Mesenchymal stem cell of the bone marrow (primary cell): ENCODE measurements around a stretch of chr9.

GRCh38 chr9:129322346-129322834 lies 144.3 kb upstream of the IER5L start:
- CAGE, long polyA plus RNA = no peak

DNA sequence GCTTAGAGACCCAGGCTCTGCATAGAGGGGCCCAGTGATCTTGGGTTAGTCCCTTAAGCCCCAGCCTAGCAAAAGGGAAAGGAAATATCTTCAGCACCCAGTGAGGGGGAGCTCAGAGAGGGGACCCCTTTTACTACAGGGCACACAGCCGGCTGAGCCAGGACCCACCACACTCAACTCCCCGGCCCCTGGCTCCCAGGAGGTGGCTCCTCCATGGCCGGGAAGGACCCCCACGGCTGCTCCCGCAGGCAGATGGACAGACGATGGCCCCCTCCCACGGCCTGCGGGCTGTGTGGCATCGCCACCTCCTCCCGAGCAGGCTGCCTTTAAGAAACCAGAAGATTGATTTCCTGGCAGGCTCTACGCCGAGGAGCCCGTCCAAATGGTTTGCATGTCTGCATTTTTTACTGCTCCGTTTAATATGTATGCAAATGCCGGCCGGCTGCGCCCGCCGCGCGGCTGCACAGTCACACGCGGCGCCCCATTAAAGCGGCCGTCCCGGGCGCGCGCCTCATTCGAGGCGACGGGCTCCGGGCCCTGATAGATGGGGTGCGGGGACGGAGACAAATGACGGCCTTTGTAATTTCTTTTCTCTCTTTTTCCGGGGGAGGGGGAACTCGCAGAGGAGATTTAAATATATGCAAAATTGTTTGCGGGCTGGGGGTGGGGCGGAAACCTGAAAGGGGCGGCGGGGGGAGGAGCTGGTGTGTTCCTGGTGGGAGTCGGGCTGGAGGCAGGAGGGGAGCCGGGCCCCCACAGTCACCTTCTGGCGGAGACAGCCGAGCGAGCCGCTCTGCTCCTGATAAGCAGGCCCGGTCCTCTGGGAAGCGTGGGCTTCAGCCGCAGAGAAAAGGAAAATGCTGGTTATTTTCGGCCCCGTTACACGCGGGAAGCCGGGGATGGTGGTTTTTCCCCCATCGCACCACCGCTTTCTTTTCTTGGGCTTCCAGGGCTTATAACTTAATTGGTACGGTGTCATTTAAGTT lies 158.6 kb upstream of the IER5L start:
- CAGE, long polyA plus RNA = no peak

DNA sequence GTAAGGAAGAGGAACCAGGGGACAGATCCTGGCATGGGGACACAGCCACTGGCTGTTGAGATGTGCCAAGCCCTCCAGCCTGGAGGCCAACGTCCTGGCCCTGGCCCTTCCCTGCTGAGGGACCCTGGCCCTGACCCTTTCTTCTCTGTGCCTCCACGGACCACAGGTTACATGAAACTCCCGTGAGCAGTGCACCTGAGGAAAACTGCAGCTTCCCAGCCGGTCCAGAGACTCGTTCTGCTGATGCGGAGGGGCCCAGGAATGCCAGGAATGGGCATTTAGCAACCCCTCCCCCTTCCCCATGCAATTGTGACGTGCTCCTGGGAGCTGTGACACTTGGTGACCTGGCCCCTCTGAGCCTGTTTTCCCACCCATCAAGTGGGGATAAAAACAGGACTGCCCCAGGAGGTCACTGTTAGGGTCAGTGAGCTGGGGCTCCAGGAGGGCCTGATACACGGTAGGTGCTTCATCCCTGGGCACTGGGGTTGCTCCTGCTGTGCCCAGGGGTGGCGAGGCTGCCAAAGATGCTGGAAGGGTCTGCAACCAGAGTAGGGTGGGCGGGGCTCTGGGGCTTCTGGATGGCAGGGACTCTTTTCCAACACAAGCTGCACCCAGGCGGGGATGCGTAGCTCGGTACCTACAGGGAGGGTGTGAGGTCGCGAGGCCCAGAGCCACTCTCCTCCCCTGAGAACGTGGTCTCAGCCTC lies 151.5 kb downstream of the C9orf50 start:
- CAGE, long polyA plus RNA = no peak

DNA sequence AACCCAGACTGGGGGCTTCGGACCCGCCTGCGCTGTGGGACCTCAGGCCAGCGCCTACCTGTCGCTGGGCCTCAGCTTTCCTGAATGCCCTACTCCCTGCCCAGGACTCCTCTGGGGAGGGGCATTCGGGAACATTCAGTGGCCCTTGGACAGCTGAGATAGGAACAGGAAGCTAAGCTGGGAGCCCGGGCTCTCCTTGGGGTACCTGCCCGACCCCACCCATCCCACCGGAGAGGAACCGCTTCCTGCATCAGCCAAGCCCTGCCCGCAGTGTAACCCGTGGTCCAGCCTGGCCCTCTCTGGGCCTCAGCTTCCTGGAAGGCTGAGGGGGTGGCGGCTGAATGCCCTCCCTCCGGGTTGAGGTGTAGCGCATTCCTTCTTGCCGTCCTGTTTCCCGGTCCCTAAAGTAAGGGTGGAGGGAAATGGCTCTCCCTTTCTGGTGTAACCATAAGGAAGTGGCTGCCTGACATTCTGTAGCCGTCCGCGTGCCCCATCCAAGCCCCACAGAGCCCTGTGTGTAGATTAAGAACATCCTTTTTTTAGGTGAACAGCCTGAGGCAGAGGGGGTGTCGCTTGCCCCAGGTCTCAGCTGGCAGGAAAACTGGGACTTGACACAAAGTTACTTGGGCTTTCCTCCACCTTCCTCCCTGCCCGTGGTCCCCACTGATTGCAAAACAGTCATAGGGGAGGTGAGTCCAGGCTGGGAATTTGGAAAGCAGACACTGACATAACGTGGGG lies 23.0 kb downstream of the C9orf50 start:
- CAGE, long polyA plus RNA = no peak

DNA sequence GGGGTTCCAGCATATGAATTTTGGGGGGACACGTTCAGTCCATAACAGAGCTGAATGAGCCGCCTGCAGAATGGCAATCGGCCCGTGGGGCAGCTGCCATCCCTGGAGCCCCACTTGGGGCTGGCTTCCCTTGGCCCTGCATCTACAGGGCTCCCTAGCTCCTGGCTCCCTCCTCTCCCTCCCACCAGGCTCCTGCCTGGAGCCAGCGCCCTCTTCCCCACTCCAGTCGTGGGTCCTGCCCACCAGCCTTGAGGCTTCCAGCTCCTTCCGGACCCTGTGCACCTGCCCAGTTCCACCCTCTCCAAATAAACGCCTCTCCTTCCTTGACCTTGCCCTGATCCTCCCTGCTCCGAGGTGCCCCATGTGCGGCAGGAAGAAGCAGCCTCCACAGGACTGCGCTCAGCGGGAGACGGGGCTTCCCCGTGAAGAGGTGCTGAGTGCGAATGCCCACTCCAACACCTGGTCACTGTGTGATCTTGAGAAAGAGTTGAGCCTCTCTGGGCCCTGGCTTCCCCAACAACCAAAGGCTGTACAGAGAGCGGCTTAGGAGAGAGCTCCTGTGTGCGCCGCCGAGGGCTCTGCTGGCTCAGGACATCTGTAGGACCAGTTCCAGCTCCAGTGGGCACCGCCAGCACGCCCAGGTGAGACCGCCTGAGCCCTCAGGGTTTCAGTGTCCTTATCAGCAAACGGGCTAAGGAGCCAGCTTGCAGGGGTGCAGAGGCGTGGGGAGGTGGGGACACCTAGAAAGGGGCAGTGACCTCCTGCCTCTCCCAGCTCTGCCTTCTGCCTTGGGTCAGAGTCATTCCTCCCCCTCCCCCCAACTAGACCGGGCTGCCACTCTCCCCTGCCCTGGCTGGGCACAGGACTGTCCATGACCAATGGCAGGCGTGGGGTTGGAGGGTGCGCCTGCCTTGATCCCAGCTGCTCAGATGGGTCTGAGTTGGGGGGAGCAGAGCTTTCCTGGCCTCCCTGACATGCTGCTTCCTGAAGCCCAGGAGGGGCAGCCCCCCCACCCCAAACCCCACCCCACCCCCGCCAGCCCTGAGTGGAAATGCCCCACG lies 12.0 kb downstream of the C9orf50 start:
- CAGE, long polyA plus RNA = no peak

- CAGE, long polyA plus RNA = no peak
Observed at GRCh38 chr9:129627535-129628624, 1.9 kb downstream of the NTMT1 start.

GRCh38 chr9:129635098-129635498 lies 6.9 kb downstream of the ASB6 start:
- CAGE, long polyA plus RNA = no peak

DNA sequence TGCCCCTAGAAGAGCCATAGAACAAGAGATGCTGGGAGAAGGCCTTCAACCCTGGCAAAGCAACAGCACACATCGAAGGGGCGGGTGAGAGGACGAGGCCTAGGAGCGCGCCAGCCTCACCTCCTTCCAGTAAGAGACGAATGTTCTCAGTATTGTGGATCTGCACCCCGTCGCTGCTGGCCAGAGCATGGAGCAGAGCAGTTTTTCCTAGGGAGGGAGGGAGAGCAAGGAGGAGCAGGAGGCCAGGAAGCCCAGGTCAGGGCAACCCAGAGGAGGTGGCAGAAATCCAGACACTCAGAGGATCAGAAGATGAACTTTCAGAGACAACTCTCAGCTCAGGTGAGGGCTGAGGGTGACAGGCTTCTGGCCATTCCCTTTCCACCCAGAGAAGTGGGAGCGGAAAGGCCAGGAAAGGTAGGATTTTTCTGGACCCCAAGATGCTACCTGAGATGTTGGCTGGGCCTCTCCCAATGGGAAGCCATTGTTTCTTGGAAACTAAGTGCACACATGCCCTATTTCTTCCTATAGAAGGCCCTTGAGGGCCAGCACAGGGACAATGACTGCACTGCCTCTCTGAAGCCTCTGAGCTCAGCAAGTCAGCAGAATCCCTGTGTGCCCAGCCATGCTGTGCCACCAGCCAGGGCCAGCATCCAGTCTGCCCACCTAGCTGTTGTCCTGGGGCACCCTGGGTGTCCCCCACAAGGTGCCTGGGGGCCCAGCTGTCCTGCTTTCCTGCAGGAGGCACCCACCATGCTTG lies 3.3 kb downstream of the ASB6 start:
- CAGE, long polyA plus RNA = no peak

DNA sequence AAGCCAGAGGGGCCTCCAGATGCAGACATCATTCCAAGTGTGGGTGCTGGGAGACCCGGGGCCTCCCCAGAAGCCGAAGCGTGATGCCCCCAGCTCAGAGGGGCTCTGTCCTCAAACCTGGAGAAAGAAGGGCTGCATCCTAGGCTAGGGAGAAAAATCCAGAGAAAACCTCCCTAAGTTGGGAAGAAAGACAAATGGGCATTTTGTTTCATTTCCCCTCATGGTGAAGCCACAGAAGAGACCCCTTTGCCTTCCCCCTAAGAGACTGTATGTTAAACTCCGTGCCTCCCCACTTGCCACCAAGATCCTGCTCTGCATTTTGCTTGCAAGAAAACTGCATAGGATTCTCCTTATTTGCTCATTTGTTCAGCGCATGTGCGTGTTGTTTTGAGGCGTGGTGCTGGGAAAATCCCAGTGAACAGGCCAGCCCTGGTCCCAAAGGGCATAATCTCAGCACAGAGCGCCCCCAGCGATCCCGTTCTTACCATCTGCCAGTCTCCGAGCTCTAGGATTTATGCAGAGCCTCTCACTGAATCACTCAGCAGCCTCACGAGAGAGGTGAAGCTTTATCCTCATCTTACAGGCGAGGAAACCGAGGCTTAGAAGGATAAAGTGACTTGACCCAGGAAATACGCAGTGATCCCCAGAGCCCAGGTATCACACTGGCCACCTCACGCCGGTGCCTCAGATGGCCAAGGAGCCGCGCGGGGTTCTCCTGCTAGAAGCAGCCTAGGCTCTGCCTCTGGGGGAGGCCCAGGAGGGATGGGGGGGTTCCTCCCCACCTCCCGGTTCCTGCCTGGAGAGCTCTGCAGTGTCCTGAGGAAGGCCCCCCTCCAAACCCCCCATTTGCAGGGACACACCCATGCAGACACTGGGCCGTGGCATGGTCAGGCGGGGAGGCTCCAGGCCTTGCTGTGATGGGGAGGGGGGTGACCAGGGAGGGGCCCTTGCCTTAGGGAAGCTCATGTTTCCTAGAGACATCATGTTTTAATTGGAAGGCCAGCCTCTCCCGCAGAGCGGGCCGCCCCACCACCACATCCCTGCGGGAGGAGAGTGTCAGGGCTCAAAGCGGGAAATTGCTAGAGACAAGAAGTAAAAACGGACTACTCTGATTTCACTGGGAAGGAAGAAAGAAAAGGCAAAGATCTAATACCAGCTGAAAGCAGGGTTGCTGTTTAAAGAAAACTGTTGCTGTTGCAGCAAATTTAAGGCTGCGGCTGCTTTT lies 11.7 kb downstream of the PRRX2 start:
- CAGE, long polyA plus RNA = no peak

GRCh38 chr9:129709458-129710065 lies 43.3 kb downstream of the PTGES start:
- CAGE, long polyA plus RNA = no peak

GRCh38 chr9:129763150-129763558 lies 10.3 kb upstream of the PTGES start:
- CAGE, long polyA plus RNA = no peak

DNA sequence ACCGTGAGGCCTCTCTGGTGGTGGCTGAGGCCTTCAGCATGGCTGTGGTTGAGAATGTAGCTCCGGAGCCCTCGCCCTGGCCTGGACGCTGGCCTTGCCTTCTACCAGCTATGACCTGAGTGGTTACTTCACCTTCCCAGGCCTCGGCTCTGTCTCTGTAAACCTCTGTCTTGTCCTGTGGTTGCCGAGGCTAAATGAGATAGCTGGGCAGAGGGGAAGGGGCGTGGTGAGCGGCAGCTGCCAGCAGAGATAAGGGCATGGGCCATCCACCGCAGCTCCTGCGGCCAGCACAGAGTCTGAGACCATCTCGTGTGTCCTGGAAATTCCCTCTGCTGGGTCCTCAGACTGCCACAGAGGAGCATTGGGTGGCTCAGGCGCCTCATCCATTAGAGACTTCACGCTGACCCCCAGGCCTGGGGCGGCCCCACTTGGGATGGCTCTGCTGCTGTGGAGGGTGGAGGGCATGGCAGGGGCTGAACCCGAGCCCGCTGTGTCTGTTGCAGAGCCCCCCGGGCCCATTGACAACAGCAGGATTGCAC lies 43.9 kb downstream of the USP20 start:
- CAGE, long polyA plus RNA = no peak

GRCh38 chr9:129883064-129883426 lies 47.8 kb downstream of the USP20 start:
- CAGE, long polyA plus RNA = no peak

- CAGE, long polyA plus RNA = no peak
Observed at GRCh38 chr9:129978392-129978681, 64.7 kb downstream of the FNBP1 start.

GRCh38 chr9:129995466-129995936 lies 47.5 kb downstream of the FNBP1 start:
- CAGE, long polyA plus RNA = no peak

GRCh38 chr9:130028373-130029731 lies 14.1 kb downstream of the FNBP1 start:
- CAGE, long polyA plus RNA = no peak

- CAGE, long polyA plus RNA = no peak
Observed at GRCh38 chr9:130041570-130042830, 989 bp downstream of the FNBP1 start.

DNA sequence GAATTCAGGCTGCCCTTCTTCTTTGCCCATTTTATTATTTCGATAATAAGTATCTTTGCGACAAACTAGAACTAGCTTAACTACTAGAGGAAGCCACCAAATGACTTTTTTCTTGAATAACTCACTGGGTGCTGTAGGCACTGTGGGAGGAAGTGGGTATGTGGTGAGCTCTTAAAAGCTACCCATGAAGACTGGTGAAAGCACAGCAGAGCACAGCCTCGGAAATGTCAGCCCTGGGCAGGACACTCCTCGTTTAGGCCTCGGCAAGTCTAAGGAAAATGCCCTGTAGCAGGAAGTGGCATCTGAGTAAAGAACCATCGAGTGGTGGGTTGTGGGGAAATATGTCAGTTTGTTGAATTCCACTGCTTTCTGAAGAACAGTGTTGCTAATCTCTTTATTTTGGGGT lies 44.0 kb upstream of the NCS1 start:
- CAGE, long polyA plus RNA = no peak

DNA sequence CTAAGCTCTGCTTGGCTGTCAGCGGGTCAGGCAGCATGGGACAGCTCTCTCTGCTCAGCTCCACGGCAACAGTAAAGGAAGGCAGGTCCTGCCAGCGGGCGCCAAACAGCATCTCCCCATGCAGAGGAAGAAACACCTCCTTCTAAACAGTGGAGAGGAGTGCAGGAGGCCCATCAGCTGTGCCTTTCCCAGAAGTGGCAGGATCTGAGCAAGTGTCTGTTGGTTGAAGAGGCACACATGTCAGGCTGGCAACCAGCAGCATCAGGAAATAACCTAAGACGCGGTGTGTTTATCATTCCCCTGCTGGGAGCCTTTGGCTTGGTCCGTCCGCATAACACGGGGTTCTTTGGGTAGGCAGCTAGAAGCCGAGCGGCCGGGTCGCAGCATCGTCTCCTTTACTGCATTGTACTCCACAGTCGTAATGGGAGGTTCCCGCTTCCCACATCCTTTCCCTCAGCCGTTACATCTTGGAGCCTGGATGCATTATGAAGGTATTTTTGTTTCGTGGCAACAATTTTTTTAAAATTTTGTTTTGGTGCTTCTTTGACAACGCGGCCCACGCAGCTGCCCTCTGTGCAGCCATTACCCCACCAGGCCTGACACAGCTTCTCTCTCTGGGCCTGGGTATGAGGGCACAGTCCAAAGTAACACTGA lies 42.6 kb upstream of the NCS1 start:
- CAGE, long polyA plus RNA = no peak

DNA sequence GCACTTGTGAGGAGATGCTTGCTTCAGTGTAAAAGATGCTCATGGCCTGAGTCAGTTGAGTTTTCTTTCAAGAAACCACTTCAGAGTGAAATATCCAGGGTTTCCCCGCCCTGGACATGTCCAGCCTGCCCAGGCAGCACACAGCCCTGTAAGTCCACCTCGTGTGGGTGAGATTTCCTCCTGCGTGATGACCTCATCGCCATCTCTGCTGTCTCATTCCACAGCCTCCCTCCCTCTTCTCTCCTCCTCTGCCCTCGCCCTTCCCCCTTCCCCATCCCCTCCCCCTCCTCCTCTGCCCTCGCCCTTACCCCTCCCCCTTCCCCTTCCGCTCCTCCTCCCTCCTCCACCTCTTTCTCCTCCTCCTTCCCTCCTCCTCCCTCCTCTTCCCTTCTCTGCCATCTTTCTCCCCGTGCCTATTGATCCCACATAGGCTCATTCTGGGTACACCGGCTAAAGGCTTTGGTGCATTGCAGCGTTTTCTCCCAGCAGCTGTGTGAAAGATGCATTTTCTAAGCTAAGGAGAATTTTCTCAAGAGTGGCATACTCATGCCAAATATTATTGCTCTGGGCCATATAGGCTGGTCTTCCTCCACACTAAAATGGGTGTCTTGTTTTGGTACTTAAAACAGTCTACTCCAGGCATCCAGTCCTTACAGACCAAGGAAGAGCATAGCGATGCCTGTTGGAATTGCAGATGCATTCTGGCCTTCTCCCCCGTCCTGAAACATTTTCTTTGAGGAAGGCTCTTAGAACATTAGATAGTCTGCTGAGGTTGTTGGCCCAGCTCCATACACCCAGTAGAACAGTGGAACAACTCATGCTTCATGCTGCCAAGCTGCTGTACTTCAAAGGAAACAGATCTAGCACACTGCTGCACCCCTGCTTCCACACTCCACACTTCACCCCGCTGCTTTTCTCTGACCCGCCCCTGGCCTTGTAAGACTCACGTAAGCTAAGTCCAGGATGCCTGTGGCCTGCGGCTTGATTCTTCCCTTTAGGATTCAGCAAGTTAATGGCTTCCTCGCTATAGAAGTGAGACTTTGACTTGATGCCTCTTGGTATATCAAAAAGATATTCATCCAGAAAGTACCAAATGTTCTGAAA lies 33.7 kb upstream of the NCS1 start:
- CAGE, long polyA plus RNA = no peak